Tibial artery (tissue), 1 donor: ENCODE data around the gene C10orf90.

DNA sequence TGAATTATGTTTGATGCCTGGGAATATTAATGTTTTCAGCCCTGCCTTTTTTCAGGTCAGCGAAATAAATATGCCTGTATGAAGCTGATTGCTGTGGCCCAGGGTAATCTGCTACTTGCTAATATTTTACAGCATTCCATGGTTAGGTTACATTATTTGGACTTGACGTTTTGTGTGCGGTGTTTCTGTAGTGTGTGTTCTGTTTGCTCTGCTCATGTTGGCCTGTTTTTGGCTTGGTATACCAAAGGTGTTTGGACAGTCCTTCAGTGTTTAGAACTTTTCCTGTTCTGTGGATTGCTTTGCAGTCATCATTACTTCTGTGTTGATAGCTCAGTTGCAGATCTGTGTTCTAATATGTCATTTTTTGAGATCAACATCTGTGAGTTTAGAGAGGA, 11.5 kb downstream of the ZRANB1 start:
- PRO-cap, result no peak

DNA sequence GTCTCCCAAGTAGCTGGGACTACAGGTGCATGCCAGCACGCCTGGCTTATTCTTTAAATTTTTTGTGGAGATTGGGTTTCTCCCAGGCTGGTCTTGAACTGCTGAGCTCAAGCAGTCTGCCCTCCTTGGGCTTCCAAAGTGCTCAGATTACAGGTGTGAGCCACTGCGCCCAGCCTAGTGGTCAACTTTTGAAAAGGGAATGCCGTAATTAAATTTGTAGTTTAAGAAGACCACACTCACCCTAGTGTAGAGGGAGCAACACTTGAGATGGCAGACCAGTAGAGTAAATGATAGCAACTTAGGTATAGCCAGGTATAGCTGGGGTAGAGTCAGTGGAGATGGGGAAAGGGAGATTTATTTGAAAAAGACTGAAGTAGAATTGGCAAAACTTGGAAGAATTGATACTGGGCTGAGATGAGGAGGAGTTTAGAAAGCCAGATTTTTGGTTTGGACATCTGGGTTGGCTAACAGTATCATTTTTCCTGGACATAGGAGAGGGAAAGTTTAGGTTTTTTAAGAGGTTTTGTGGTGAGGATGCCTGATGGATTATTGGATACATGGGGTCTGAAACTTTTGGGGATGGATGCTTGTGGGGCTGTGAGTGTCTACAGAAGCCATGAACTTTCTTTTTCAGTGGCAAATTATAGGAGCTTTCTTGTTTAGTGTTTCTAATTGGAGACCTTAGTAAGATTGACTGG, 17.8 kb downstream of the ZRANB1 start:
- PRO-cap, result no peak

GRCh38 chr10:124997465-124998629, 30.0 kb downstream of the CTBP2 start:
- PRO-cap, result no peak

DNA sequence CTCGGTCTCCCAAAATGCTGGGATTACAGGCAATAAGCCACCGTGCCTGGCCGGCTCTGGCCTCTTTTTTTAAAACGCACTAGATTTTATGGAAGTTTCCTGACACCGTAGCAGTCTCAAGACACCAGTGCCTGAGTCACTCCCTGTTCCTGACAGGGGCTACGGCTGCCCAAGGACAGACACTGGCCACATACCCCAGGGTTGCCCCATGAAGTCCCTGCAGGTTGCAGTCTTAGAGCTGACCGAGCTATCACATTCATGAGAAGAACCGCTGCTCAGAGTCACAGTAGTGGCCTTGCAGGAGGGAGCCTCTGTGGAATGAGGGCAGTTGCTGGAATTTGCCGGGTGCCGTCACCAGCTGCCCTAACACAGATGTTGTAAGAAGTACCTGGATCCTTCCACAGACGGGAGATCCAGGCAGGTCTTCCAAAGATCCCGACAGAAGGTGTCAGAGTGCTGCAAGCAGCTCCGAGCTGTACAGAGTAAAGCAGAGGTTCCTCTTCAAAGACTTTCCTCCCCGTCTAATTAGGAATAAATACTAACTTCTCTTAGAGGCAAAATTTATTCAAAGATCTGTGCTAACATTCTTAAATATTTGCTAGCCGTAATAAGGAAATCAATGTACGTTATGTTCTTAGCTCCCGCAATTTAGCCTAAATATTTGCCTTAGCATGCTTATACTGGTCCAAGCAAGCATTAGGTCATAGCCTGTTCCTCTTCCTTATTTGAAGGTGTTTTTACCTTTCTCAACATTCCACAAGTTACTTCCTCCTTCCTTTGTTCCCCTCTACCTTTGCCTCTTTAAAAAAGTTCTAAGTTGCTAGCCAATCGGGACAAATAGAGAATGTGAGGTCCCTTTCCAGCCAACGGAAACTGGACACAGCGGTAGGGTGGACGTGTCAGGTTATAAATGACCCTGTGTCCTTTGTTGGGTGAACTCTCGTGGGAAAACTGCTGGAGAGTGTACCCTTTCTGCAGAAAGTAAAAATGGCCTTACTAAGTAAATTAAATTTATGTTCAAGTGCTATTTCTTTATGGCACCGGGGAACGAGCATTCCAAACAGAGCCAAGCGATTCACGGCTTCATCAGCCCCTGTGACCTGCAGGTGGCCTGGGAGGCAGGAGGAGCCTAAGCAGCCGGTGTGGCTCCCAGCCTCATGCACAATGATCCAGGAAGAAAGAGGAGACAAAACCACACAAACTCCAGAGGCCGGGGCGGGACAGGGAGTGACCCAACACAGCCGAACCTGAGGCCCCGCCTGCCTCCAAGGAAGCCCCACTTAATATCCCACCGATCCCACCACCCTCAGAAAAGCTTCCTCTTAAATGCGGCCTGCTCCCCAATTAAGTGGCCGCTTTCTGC, 19.2 kb downstream of the CTBP2 start:
- PRO-cap, result no peak

DNA sequence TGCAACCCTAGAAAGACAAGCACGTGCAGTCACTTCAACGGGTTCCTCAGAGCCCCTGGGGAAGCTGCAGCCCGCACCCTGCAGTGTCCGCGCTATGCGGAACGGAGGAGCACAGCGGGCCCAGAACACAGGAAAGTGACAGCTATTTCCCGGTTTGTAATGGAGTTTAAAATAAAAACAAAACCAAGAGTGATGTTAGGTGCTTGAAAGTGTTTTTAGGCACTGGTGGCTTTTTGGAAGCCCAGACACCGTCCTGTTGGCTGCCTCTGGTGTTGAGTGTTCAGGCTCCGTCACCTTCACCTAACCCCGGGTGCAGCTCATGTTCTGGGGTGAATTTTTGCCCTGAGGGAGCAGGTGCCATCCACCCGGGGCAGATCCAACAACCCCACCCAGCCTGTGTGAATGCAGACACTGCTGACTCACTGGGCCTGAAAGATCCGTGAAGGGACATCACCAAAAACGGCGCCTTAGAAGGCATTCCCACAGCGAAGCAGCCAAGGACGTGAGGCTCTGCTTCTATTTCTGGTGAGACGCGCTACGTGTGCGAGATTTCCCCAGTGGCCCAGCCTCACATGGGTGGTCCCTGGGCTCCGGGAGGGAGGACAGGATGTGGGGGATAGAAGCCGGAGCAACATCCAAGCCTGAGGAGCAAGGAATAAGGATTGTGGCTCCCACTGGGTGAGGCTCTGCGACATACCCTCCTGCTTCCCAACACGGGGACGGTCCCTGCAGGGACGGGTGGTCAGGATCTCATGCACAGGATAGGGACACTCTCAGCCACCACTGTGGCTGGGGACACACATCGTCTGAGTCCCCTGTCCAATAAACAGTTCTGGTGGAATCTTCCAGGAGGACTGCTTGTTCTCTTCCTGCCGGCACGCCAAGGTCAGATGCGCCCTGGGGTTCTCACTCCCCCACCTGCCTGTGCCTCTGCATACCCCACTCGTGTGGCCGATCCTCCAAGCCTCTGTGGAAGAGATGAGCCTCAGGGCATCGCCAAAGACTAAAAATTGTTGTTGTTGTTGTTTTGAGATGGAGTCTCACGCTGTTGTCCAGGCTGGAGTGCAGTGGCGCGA, 15.9 kb downstream of the CTBP2 start:
- PRO-cap, result bidirectional peak, plus-strand start at position 83 of the sequence, minus-strand start at position 140 of the sequence; bidirectional peak, plus-strand start at position 658 of the sequence, minus-strand start at position 396 of the sequence

GRCh38 chr10:125080184-125080759, 52.4 kb upstream of the CTBP2 start:
- PRO-cap, result no peak

DNA sequence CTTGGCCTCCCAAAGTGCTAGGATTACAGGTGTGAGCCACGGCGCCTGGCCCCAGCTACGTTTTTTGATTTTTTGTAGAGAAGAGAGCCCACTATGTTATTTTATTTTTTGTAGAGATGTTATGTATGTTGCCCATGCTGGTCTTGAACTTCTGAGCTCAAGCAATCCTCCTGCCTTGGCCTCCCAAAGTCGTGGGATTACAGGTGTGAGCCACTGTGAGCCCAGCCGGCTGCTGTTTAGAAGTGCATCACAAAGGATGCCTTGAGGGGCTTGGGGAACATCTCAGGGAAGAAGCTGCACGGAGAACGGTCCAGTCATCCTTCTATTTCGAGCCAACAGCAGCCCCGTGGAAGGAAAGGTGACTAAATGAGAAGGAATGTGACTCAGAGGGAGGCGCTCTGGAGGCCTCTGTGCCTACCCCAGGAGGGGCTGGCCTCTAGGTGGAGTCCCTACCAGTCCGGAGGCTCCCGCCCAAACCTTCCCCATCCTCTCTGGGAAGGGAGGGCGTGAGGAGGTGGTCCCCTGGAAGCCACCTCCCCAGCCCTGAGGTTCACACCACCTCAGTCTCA, 56.2 kb upstream of the CTBP2 start:
- PRO-cap, result bidirectional peak, plus-strand start at position 485 of the sequence, minus-strand start at position 263 of the sequence

GRCh38 chr10:125124804-125125503, 97.1 kb upstream of the CTBP2 start:
- PRO-cap, result no peak

DNA sequence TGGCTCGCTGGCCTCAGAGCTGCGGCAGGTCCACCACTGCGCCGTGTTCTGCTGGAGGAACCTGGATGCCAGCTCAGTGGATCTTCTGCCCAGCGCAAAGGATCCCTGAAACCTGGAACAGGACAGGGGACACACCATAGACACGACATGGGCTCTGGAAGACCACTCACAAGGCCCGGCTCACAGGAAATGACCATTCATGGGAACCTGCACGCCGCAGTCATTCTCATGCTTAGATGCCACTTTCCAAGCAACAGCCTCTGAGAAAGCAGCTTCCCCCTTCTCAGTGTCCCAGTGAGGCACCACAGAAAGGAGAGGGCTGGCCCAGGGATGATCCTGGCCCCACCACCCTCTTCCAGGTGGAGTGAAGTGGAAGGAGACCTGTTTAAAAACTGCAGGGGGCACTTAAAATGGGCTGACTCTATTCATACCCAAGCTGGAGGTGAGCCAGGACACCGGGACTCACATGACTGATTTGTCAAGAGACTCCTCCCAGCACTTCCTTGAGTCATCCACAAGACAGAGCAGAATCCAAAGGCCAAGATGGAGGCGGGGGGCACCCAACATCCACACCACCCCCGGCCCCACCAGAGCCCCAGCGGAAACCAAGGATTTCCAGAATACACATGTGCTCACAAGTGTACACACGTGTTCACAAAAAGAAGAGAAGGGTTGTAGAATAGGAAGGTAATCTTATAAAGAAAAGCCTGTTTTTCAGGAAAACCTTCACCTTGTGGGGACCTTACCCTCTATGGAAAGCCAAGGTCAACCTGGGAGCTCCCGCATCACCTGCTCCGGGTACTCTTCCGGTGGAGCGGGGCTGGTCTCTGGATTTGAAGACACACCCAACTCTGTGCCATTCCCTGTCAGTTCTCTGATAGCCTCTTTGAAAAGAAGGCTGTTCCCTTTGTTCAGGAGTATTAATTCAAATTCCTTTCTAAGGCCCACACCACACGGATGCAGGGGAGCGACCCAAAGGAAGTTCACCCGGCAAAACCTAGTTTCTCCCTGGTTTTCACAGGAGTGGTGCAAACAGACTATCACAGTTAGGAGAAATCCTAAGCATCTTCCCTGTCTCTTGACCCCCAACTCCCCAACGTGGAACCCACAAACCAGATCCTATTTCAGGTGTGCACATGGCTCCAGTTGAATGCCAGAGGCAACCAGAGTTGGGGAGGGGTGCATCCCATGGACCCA, 121.5 kb upstream of the CTBP2 start:
- PRO-cap, result no peak

- PRO-cap, result no peak
Observed at GRCh38 chr10:125151523-125152096, 123.7 kb upstream of the CTBP2 start.

DNA sequence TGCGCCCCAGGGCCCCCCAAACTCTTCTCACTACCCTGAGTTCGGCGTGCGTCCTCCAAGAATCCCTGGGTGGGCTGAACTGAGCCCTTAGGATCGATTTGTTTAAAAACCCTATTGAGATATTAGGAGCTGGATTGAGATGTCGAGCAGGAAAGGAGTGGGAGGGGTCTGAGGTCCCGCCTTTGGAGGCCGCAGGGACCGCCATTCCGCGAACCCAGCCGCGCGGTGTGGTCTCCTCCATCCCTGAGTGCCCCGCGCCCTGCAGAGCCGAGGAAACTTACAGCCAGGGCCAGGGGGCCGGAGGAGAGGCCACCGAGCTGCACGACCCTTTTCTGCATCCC, 134.1 kb upstream of the CTBP2 start:
- PRO-cap, result no peak

- PRO-cap, result no peak
Observed at GRCh38 chr10:125940417-125940825, 44.1 kb downstream of the FANK1 start.

GRCh38 chr10:126272502-126273013, 115.7 kb downstream of the ADAM12 start:
- PRO-cap, result unidirectional peak, plus-strand start at chr10:126272744

GRCh38 chr10:126670086-126670758, at the start of gene C10orf90:
C10orf90 (minus strand) TSS chr10:126670693.
- PRO-cap, result no peak

- PRO-cap, result no peak
Observed at GRCh38 chr10:127735823-127736812, 867 bp upstream of the FOXI2 start.

- PRO-cap, result no peak
Observed at GRCh38 chr10:127942292-127943239, 35.7 kb downstream of the PTPRE start.

DNA sequence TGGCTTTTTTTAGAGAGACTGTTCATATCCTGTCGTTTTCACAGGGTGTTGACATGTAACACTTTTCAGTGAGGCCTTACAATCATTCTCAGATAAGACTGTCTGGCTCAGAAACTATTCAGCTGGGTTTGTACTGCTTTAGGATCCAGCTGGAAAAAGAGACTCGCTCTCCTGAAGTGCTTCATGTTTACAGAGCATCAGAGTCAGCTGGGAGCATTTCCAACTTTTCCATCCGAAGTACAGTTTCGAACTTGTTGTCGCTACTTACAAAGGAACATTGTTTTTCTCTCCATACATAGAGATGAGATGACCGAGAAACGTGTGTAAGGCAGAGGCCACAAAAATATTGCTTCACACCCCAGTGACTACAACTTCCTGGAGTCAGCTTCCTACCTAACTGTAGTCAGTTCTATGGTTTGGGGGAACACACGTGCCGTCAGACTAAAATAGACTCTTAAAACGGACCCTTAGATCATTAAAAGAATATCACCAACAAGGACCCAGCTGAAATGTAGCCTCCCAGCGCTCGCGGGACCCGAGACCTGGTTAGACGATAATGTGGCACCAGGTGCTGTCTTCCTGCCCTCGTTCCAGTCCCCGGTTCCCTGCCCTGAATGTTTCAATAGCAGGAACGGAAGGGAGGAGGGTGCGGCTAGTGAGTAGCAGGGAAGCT, 78.0 kb downstream of the MKI67 start:
- PRO-cap, result no peak

DNA sequence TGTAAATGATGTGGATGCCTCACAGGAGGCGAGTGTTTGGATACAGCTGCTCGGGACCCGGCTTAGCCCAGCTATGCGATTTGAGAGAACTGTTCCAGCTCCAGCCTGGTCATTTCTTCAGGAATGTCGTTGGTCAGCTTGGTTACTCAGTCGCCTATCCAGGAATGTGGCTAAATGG, 77.0 kb downstream of the MKI67 start:
- PRO-cap, result no peak

DNA sequence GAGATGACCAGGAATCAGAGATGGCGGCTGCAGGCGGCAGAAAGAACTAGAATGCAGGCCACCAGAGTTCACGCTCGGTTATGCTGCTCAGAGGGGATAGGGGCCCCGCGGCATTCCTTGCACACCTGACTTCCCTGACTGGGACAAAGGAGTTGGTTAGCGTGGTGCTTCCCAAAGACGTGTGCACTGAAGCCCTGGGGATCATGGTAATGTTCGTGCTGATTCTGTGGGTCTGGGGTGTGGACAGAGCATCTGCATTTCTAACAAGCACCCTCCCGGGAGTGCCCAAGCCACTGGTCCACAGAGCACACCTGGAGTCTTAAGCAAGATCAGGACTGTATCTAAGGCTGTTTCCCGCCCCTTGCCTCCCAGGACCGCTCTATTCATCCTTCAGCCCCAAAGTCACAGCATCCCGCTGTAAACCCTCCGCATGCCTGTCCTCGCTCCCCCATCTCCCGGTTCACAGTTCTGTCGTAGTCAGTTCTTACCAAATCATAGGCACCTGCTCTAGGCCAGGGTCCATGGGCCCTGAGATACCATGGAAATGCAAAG, 70.9 kb downstream of the MKI67 start:
- PRO-cap, result no peak

GRCh38 chr10:128067573-128068673, 58.3 kb downstream of the MKI67 start:
- PRO-cap, result no peak